GM12878 (cell line): ENCODE results near the gene RANGAP1.

GRCh38 chr22:40044247-40045074 is 49.7 kb downstream of the FAM83F start:
- RAMPAGE, long total RNA: start-site peak on the plus strand at chr22:40044773-40044855, 126 and 160 reads in 2 replicates
- RRBS, 2 experiments: under 1 to 1% methylated on average over 13 to 15 of the region's 62 CpGs
CAGE:
- cytosol, long polyA minus RNA: start-site peak on the plus strand at chr22:40044816-40044830, 69 reads
- cytosol, long polyA plus RNA: start-site peak on the plus strand at chr22:40044665-40044929, 149 and 121 reads in 2 replicates
- long polyA plus RNA: start-site peak on the plus strand at chr22:40044763-40044865, 263 and 283 reads in 2 replicates
- nucleolus, long total RNA: start-site peak on the plus strand at chr22:40044771-40044828, 773 reads
- nucleus, long polyA plus RNA: start-site peak on the plus strand at chr22:40044286-40044384, 45 and 41 reads in 2 replicates; start-site peak on the plus strand at chr22:40044763-40044834, 256 and 252 reads in 2 replicates
- nucleus, long total RNA: no peak

- RAMPAGE, long total RNA: no peak
- RRBS, 2 experiments: no CpG with 5 or more reads among the region's 5 CpGs
CAGE:
- cytosol, long polyA minus RNA: no peak
- cytosol, long polyA plus RNA: no peak
- long polyA plus RNA: start-site peak on the plus strand at chr22:40083053-40083248, 5 and 5 reads in 2 replicates
- nucleolus, long total RNA: no peak
- nucleus, long polyA plus RNA: no peak
- nucleus, long total RNA: no peak
Measured at GRCh38 chr22:40083048-40083981, 88.6 kb downstream of the FAM83F start.

DNA sequence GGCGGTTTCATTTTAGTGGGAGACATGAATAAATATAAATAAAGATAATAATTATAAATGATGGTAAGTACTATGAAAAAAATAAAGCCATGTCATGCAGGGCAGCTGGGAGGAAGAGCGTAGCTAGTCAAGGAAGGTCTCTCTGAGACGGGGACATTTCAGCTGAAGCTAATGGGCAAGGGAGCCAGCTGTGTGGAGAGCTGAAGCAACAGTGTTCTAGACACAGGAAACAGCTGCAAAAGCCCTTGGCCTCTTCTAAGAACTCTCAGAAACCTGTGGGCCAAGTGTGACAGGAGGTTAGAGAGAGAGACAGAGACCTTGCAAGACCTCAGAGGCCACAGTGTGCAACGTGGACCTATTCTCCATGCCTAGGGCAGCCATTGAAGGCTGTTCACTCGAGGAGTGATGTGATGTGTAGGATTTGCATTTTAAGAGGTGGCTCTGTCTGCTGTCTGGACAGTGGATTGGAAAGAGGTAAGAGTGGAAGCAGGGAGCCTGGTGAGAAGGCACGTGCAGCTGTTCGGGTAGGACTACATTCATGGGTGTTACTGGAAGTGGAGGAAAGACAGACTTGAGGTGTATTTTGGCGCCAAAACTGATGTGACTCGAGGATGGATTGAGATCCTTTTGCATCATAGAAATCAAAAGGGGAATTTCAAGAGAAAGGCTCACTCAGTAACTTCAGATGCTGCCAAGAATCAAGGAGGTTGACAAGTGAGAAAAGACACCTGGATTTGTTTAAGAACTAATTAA is 48.6 kb upstream of the TNRC6B start:
- RAMPAGE, long total RNA: no peak
- RRBS, 2 experiments: no CpG with 5 or more reads among the region's 9 CpGs
CAGE:
- cytosol, long polyA minus RNA: no peak
- cytosol, long polyA plus RNA: no peak
- long polyA plus RNA: no peak
- nucleolus, long total RNA: no peak
- nucleus, long polyA plus RNA: no peak
- nucleus, long total RNA: no peak

- RAMPAGE, long total RNA: no peak
- RRBS, 2 experiments: no CpG with 5 or more reads among the region's 17 CpGs
CAGE:
- cytosol, long polyA minus RNA: no peak
- cytosol, long polyA plus RNA: no peak
- long polyA plus RNA: no peak
- nucleolus, long total RNA: no peak
- nucleus, long polyA plus RNA: no peak
- nucleus, long total RNA: no peak
Measured at GRCh38 chr22:40193022-40194166, 15.7 kb downstream of the TNRC6B start.

DNA sequence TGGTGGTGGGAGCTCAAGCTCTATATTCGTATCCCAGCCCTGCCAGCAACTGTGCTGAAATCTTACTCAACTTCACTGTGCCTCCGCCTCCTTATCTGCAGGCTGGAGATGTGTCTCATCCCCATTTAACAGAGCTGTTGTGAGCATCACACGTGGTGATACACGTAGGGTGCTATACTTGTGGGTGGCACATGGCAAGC is 23.1 kb downstream of the TNRC6B start:
- RAMPAGE, long total RNA: no peak
- RRBS, 2 experiments: no CpG with 5 or more reads among the region's 4 CpGs
CAGE:
- cytosol, long polyA minus RNA: no peak
- cytosol, long polyA plus RNA: no peak
- long polyA plus RNA: no peak
- nucleolus, long total RNA: no peak
- nucleus, long polyA plus RNA: no peak
- nucleus, long total RNA: no peak

DNA sequence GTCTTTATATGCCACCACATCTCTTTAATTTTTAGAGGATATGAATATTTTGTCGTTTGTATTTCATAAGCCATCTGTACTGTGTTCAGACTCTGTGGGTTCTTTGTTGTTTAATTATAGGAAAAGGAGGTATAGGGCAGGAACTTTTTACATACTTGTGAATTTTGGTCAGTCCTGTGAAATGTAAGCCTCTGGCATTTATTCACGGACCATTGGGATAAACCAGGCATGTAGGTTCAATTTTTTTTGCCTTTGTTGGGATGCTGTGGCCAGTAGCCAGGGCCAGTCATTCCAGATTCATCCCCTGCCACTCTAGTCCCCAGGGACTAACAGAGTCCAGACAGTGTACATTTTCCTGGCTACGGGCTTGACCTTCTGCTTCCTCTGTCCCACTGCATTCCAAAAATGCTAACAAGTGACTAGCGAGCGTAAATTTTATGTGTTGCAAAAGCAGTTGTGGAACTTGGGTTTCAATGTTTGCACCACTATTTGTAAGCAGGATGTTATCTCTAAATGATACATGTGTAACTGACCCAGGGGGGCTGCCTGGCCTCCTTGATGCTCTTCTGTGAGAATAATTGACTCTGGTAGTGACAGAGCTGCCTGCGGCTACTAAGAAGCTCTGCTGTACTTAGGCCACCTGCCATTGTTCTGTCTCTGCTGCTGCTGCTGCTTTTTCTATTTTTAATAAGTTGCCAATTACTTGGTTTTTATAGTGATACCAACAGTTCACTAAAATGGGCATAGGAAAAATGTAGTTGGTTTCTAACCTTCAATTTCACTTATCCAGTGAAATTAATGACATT is 26.6 kb downstream of the TNRC6B start:
- RAMPAGE, long total RNA: no peak
- RRBS, 2 experiments: no CpG with 5 or more reads among the region's 6 CpGs
CAGE:
- cytosol, long polyA minus RNA: no peak
- cytosol, long polyA plus RNA: no peak
- long polyA plus RNA: no peak
- nucleolus, long total RNA: no peak
- nucleus, long polyA plus RNA: no peak
- nucleus, long total RNA: no peak

GRCh38 chr22:40289215-40289652 is 57.1 kb upstream of the ADSL start:
- RAMPAGE, long total RNA: no peak
- RRBS, 2 experiments: no CpG with 5 or more reads among the region's 4 CpGs
CAGE:
- cytosol, long polyA minus RNA: no peak
- cytosol, long polyA plus RNA: no peak
- long polyA plus RNA: no peak
- nucleolus, long total RNA: no peak
- nucleus, long polyA plus RNA: no peak
- nucleus, long total RNA: no peak

GRCh38 chr22:40289892-40290626 is 56.2 kb upstream of the ADSL start:
- RAMPAGE, long total RNA: no peak
- RRBS, 2 experiments: no CpG with 5 or more reads among the region's 18 CpGs
CAGE:
- cytosol, long polyA minus RNA: no peak
- cytosol, long polyA plus RNA: no peak
- long polyA plus RNA: no peak
- nucleolus, long total RNA: no peak
- nucleus, long polyA plus RNA: no peak
- nucleus, long total RNA: no peak

GRCh38 chr22:40521595-40521951 is 114.9 kb downstream of the MRTFA start:
- RAMPAGE, long total RNA: no peak
- RRBS, 2 experiments: no CpG with 5 or more reads among the region's 8 CpGs
CAGE:
- cytosol, long polyA minus RNA: no peak
- cytosol, long polyA plus RNA: no peak
- long polyA plus RNA: no peak
- nucleolus, long total RNA: no peak
- nucleus, long polyA plus RNA: no peak
- nucleus, long total RNA: no peak

DNA sequence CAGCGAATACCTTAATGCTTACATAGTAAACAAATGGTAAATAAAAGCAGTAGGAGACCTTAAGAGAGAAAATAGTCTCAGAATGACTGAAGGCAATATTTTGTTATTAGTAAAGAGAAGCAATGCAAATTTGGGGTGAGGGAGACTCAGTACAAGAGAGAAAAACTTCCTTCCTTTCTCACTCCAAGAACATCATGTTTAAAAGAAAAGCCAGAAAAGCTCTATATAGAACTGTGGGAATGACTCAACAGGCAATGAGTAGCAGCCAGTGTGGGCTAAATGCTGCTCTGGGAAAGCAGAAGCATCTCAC is 101.7 kb downstream of the MRTFA start:
- RAMPAGE, long total RNA: no peak
- RRBS, 2 experiments: no CpG with 5 or more reads among the region's 1 CpG
CAGE:
- cytosol, long polyA minus RNA: no peak
- cytosol, long polyA plus RNA: no peak
- long polyA plus RNA: no peak
- nucleolus, long total RNA: no peak
- nucleus, long polyA plus RNA: no peak
- nucleus, long total RNA: no peak

DNA sequence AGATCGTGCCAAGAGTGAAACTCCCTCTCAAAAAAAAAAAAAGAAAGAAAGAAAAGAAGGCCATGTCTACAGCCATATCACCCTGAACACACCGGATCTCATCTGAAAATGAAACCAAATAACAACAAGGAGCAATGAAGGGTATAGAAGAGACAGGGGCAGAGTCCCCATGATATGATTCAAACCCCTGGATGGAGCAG is 11.0 kb upstream of the MRTFA start:
- RAMPAGE, long total RNA: no peak
- RRBS, 2 experiments: no CpG with 5 or more reads among the region's 2 CpGs
CAGE:
- cytosol, long polyA minus RNA: no peak
- cytosol, long polyA plus RNA: no peak
- long polyA plus RNA: no peak
- nucleolus, long total RNA: no peak
- nucleus, long polyA plus RNA: no peak
- nucleus, long total RNA: no peak

DNA sequence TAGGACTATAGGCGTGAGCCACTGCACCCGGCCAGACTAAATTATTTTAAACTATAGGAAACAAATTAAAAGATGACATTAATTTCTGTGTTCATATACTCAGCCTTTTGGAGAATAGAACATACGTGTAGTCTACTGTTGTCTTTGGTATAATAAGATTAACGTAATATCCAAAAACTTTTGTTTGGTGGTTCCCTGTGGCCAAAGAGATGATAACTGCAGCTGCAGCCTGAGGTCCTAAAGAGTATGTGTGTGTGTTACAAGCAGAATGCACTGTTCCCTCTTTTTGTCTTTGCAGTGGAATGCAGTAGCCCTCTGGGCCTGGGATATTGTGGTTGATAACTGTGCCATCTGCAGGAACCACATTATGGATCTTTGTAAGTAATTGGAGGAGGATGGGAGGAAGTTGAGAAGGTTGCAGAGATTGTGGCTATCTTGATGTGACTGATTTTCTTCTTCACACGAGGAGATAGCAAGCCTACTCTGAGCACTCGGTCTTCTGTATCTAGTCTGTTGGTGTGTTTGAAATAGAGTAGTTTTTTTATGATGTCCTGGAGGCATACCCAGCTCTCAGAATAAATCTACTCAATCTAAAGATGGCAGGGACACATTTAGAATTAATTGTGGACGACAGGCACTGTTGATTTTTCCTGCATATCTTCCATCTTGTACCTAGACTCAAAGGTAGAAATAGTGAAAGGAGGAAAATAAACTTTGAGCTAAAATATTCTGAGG is 2.2 kb downstream of the RBX1 start:
- RAMPAGE, long total RNA: no peak
- RRBS, 2 experiments: no CpG with 5 or more reads among the region's 7 CpGs
CAGE:
- cytosol, long polyA minus RNA: no peak
- cytosol, long polyA plus RNA: no peak
- long polyA plus RNA: no peak
- nucleolus, long total RNA: no peak
- nucleus, long polyA plus RNA: no peak
- nucleus, long total RNA: no peak

- RAMPAGE, long total RNA: no peak
- RRBS, 2 experiments: no CpG with 5 or more reads among the region's 9 CpGs
CAGE:
- cytosol, long polyA minus RNA: no peak
- cytosol, long polyA plus RNA: no peak
- long polyA plus RNA: no peak
- nucleolus, long total RNA: no peak
- nucleus, long polyA plus RNA: no peak
- nucleus, long total RNA: no peak
Measured at GRCh38 chr22:41003110-41003590, 52.0 kb downstream of the RBX1 start.

DNA sequence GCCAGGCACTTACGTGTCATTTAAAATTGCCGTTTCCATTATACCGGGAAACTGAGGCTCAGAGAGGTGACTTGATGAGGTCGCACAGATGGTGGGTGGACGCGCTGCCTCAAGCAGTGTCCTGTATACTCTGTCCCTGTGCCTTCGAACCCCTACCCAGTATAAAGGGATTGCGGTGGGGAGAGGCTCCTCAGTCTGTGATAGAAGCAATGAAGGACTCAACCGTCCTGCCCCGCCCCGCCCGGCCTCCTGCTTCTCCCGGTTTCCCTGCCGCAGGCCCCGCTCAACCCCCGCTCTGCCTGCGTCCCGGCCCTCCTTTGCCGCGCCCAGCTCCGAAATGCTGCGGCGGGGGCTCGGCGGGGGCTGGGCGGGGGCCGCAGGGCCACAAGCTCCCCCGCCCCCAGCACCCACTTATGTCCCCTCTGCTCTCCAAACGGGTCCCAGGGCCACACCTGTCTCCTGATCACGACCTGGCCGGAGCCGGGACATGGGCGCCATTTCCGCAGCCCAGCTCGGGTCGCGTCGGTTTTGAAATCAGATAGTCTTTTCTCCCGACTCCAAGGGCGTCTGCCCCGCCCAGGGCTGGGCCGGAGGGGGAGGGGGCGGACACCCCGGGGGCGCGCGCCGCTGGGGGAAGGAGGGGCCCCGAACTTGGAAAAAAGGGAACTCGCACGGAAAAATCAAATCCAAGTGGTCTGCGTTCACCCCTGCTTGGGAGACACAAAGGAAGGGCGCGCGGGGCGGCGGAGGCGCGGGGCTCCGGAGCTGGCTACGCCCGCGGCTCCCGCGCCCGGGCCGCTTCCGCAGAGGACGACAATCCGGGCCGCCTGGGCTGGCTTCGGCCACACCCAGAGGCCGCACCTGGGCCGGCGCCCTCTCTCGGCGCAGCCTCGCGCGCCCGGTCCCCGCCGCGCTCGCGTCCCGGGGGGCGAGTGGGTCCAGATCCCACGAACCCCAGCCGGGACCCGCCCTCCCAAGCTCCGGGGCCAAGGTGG is 70.6 kb downstream of the RBX1 start:
- RAMPAGE, long total RNA: no peak
- RRBS, 2 experiments: 1 to 3% methylated on average over 11 to 18 of the region's 92 CpGs
CAGE:
- cytosol, long polyA minus RNA: no peak
- cytosol, long polyA plus RNA: no peak
- long polyA plus RNA: no peak
- nucleolus, long total RNA: no peak
- nucleus, long polyA plus RNA: no peak
- nucleus, long total RNA: no peak

DNA sequence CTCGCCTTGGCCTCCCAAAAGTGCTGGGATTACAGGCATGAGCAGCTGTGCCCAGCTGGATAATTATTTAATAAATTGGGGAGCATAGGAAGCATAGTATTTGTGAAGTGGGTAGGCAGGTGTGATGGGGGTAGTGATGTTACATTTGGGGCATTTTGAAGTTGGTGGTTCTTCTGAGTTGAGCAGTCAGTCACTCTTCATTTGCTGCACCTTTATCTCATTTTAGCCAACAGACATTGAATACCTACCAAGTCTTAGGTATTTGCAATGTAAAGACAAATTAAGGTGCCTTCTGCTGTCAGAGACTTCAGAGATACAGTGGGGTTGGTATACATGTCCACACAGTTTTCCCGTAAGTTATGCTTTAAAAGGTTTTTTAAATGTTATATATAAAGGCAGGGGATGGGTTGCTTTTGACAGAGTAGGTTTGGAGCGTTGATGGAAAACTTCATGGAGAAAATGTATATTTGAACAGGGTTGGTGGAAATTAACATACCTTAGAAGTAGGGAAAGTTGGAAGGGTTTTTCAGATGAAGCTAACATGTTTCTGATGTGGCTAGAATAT is 10.8 kb downstream of the EP300 start:
- RAMPAGE, long total RNA: no peak
- RRBS, 2 experiments: no CpG with 5 or more reads among the region's 3 CpGs
CAGE:
- cytosol, long polyA minus RNA: no peak
- cytosol, long polyA plus RNA: no peak
- long polyA plus RNA: no peak
- nucleolus, long total RNA: no peak
- nucleus, long polyA plus RNA: no peak
- nucleus, long total RNA: no peak

DNA sequence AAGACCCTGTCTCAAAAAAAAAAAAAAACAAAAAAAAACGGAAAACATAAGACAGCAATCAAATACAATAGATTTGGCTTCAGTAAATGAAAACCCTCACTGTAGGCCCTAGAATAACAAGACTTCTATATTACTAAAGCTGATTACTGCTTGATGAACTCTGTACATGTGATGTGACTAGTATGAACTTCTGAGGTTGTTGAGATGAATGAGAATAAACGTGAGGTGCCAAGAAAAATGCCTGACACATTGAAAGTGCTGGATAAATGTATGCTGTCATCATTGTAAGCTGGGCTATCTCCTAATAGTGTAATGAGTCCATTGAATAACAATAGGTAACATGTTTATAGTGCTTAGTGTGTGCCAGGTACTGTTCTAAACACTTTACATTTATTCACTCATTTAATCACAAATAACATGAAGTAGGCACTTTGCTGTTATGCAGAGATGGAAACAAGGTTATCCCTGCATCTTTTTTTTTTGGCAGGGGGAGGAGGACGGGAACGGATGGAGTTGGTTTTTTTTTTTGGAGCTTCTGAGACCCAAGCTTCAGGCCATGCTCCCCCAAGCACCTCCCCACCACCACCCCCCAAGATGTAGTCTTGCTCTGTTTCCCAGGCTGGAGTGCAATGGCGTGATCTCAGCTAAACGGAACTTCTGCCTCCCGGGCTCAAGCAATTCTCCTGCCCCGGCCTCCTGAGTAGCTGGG is 17.0 kb downstream of the EP300 start:
- RAMPAGE, long total RNA: no peak
- RRBS, 2 experiments: no CpG with 5 or more reads among the region's 8 CpGs
CAGE:
- cytosol, long polyA minus RNA: no peak
- cytosol, long polyA plus RNA: no peak
- long polyA plus RNA: no peak
- nucleolus, long total RNA: no peak
- nucleus, long polyA plus RNA: no peak
- nucleus, long total RNA: no peak

- RAMPAGE, long total RNA: no peak
- RRBS, 2 experiments: no CpG with 5 or more reads among the region's 8 CpGs
CAGE:
- cytosol, long polyA minus RNA: start-site peak on the plus strand at chr22:41169505-41169514, 39 reads
- cytosol, long polyA plus RNA: no peak
- long polyA plus RNA: no peak
- nucleolus, long total RNA: no peak
- nucleus, long polyA plus RNA: no peak
- nucleus, long total RNA: no peak
Measured at GRCh38 chr22:41169212-41169739, 35.8 kb upstream of the L3MBTL2 start.

- RAMPAGE, long total RNA: no peak
- RRBS, 2 experiments: no CpG with 5 or more reads among the region's 18 CpGs
CAGE:
- cytosol, long polyA minus RNA: no peak
- cytosol, long polyA plus RNA: no peak
- long polyA plus RNA: no peak
- nucleolus, long total RNA: no peak
- nucleus, long polyA plus RNA: no peak
- nucleus, long total RNA: no peak
Measured at GRCh38 chr22:41256676-41257446, 16.1 kb upstream of the CHADL start.

- RAMPAGE, long total RNA: no peak
- RRBS, 2 experiments: no CpG with 5 or more reads among the region's 12 CpGs
CAGE:
- cytosol, long polyA minus RNA: no peak
- cytosol, long polyA plus RNA: no peak
- long polyA plus RNA: no peak
- nucleolus, long total RNA: no peak
- nucleus, long polyA plus RNA: no peak
- nucleus, long total RNA: no peak
Measured at GRCh38 chr22:41261521-41262138, 20.9 kb upstream of the CHADL start.

DNA sequence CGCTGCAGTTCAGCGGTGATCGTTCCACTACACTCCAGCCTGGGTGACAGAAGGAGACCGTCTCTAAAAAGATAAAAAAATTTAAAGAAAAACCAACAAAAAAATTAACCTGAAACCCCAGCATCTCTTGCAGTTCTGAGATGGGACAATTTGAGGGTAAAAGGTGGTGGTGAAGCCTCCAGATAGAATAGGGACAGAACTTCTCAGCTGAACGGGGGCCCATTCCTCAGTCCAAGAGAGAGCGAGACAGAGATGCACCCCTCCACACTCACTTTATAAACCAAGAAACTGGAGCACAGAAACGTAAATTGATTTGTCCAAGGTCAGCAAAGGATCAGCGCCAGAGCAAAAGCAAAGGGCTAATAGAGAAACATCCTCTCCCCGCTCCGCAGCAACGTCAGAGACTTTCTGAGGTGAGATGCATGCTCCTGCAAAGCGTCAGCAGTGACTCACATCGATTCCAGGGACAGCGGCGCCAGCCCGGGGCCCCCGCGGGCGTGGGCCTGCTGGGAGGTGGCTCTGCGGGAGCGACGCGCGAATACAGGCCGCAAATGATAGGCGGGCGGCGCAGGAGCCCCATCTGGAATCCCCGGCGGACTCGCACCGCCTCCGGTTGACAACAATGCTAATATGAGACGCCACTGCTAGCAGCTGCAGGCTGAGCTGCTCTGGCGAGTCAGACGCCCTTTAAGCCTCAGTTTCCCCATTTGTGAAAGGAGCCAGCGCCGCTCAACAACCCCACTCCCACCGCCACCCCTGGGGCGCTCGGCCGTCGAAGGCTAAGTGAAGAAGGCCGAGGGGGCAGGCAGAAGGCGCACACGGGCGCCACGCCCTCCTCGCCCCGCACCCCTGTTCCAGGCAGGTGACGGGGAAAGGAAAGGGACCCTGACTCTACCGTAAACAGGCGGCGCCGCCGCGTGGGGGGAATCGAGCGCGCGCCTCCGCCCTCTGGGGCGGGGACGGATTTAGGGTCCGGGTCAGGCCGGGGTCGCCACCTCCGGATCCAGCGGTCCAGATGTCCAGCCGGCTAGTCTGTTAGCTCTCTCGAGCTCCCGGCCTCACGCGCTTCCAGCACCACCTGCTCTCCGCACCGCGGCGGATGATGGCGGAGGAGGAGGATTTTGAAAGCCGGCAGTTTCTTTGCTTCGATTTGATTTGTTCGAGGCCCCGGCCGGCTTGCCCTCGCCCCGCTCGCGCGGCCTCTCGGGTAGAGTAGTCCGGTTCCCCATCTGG is at the start of gene RANGAP1:
Gene RANGAP1, minus strand, starts transcription at position 1,097 of the 1,233 bp plus-strand sequence.
- RAMPAGE, long total RNA: start-site peak on the minus strand centred at position 1,100 of the sequence, 29 bp wide, 1,076 and 1,143 reads in 2 replicates
- RRBS, 2 experiments: 2% methylated on average over 19 to 23 of the region's 91 CpGs
CAGE:
- cytosol, long polyA minus RNA: no peak
- cytosol, long polyA plus RNA: start-site peak on the minus strand centred at position 1,097 of the sequence, 29 bp wide, 139 and 210 reads in 2 replicates
- long polyA plus RNA: start-site peak on the minus strand centred at position 1,089 of the sequence, 13 bp wide, 54 and 139 reads in 2 replicates
- nucleolus, long total RNA: start-site peak on the minus strand centred at position 1,090 of the sequence, 6 bp wide, 19 reads
- nucleus, long polyA plus RNA: start-site peak on the minus strand centred at position 1,091 of the sequence, 16 bp wide, 82 and 150 reads in 2 replicates
- nucleus, long total RNA: no peak